ENCODE results near the genes CAPN13 and XDH.

DNA sequence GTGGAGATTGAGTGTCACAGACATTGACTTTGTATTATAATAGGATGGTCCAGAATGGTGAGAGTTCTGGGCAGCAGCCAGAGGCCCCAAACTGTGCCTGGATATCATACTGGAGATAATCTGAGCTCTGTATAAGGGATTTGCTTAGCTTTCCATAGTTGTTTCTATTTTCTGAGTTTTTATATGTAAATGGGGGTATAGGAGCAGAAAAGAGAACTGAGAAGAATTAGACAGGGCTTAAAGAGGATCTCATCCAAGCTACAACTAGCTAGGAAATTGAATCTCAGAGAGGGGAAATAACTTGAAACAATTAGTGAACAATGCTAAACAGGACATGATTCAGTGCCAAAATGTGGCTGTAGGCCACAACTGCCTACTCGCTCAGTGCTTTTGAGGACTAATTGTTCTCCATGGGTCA, 10.1 kb upstream of the LCLAT1 start:
- PRO-cap, result unidirectional peak, minus-strand start at position 266 of the sequence

GRCh38 chr2:30584147-30584656, 137.2 kb downstream of the LCLAT1 start:
- PRO-cap, result no peak

GRCh38 chr2:30611445-30612170, 164.6 kb downstream of the LCLAT1 start:
- PRO-cap, result no peak

- PRO-cap, result no peak
Observed at GRCh38 chr2:30664847-30665344, 142.3 kb downstream of the CAPN13 start.

DNA sequence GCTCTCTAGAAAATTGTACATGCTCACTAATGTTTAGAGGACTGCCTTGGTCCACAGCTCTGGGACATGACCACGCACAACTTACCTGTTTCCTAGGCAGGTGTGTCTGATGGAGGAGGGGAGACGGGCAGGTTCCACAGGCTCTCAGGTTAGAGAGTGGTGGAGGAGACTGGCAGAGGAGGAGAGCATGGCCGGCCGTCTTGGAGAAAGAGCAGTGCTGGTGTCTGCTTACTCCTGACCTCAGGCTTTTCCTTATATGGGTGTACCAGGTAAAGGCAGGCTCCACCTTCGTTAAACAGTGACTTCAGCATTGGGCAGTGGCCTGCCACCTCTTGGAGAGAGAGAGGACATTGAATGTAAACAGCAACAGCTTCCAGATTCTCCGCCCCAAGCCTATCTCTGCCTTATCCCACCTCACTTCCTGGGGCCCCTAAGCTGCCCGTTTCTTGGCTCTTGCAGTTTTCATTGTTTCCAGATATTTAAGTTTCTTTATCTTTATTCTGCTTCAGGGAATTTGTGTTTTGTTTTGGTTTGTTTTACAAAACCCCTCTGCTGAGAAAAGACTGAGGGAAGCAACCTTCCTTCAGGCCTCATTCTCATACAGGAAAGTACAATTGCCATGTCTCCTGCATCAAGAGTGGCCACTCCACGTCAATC, at the start of gene CAPN13:
Gene CAPN13, minus strand, starts transcription at position 230 of the 657 bp plus-strand sequence.
- PRO-cap, result no peak

DNA sequence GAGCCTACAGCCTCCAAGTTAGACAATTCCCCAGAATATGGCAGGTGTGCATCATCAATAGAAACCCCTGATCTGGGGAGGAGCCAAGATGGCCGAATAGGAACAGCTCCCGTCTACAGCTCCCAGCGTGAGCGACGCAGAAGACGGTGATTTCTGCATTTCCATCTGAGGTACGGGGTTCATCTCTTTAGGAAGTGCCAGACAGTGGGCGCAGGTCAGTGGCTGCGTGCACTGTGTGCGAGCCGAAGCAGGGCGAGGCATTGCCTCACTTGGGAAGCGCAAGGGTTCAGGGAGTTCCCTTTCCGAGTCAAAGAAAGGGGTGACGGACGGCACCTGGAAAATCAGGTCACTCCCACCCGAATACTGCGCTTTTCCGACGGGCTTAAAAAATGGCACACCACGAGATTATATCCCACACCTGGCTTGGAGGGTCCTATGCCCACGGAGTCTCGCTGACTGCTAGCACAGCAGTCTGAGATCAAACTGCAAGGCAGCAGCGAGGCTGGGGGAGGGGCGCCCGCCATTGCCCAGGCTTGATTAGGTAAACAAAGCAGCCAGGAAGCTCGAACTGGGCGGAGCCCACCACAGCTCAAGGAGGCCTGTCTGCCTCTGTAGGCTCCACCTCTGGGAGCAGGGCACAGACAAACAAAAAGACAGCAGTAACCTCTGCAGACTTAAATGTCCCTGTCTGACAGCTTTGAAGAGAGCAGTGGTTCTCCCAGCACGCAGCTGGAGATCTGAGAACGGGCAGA, 97.1 kb upstream of the CAPN13 start:
- PRO-cap, result no peak

DNA sequence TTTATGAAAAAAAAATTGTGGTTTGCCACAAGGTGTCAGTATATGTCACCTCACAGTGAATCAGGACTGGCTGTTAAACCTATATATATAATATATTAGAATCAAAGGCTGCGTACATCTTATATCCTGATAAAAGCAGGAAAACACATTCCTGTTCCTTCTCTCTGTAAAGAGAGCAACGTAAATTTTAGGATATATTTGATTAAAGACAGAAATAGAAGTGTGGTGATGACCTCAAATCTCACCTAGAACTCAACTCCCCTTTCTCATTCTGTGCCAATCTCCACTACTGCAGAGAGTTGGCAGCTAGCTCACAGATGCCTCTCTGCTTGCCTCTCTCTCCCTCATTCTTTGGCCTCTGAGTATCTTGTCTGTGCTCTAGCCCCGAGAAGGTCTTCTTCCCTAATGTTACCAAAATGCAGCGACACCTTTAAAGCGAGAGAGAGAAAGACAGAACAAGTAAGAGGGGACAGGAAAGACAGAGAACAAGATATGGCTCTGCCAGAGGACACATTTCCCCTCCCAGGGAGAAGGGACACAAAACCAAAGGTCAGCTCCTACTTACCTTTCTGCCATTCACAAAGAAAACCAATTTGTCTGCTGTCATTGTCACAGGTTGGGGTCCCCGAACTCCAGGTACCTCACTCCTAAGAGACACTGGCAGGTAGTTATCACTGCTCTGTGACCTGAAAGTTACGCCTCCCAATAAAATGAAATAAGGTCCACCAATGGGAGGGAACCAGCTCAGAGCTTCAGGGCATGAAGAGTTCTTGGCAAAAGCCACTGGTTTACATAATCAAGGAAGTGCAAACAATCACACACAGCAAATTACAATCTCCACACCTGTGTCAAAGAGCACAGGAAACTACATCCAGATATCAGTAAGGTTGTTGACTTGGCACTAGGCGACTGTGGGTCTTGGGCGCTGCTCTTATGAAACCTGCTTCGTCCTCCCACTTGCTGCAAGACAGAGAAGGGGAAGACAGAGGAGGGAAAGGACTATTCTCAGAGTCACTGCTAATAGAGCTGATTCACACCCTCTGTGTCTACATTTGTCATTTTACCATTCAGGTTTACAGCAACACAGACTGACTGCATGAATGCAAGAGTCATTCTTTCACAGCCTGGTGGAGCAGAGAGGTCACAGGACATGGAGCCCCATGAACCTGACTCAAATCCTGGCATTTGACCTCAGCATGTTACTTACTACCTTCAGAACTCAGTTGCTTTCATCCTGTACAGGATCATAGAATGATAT, at the start of gene XDH:
Gene XDH, minus strand, starts transcription at position 683 of the 1,258 bp plus-strand sequence.
- PRO-cap, result no peak

DNA sequence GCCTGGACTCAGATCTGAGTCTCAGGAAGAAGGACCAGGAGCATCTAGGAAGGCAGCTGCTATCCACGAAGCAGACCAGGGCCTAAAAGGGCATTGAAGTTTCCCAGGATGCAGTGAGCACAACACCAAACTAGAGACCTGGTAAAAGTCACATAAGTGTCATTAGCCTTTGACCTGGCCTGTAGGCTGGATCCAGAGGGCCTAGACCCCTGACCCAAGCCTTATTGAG, 127.2 kb upstream of the SRD5A2 start:
- PRO-cap, result no peak

DNA sequence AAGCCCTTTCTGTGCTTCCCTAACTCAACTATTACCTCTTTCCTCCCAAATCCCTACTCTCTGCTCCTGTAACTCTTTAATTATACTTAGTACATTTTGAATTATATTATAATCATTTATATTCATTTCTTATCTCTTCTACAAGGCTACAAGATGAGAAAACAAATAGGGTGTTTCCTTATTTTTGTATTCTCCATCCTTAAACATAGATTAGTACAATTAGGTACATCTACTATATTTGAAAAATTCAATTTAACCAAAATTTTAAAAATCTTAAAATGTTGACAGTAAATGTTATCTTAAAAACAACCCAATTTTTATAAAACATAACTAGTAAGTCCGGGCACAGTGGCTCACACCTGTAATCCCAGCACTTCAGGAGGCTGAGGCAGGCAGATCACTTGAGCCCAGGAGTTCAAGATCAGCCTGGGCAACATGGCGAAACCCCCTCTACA, 103.6 kb downstream of the MEMO1 start:
- PRO-cap, result no peak

GRCh38 chr2:32574785-32575500, 52.9 kb upstream of the TTC27 start:
- PRO-cap, result no peak

DNA sequence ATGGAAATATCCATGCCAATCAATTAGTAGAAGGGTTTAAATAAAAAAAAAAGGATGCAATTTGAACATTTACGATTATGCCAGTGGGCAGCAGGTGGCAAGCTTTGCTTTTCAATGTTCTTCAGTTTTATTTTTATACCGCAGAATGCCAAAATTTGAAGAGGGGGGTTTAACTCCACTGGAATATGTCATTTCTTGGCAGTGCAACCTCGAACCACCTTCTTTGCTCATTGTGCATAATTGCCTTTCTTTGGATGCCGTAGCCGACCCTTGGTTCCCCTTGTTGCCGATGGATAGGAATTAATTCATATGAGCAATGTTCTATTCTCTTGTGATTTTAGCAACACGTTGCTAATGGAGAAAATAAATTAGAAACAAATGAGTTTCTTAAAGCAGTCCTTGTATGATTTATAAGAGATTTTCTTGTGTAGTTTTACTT, 88.1 kb downstream of the LTBP1 start:
- PRO-cap, result no peak

DNA sequence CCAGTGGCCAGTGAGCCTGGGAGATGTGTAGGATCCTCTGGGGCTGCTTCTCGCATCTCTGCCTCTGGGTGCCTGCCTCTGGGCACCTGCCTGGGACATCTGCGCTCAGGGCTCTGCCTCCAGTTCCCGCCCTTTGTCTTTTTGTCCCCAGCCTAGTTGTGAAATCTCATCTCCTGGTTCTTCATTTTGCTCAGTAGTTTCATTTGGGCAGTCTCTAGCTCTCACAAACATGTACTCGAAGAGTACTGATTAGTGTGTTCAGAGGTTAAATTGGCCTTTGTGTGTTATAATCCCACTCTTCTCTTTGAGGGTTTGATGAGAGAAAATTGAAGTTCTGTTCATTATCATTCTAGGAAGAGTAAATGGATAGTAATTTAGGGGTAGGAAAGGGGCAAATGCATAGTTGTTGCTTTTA, 92.1 kb downstream of the LTBP1 start:
- PRO-cap, result no peak

DNA sequence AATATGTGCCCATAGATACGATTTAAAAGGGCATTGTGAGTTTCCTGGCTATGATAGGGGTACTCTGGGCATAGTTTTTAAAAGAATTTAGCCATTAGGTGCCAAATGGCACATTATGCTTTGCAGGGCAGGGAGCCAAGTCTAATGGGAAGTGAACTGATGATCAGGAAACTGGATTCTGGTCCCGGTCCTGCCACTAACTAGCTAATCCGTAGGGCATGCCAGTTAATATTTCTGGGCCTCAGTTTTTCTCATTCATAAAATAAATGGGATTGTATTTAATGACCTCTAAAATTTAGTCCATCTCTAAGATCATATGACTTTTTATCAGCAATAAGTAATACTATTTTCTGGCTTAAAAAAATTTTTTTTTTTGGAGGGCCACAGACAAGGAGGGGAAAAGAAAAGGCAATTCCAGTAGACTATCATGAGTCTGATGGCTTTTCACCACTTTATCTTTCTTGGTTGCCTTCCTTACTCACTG, 189.4 kb downstream of the LTBP1 start:
- PRO-cap, result no peak

DNA sequence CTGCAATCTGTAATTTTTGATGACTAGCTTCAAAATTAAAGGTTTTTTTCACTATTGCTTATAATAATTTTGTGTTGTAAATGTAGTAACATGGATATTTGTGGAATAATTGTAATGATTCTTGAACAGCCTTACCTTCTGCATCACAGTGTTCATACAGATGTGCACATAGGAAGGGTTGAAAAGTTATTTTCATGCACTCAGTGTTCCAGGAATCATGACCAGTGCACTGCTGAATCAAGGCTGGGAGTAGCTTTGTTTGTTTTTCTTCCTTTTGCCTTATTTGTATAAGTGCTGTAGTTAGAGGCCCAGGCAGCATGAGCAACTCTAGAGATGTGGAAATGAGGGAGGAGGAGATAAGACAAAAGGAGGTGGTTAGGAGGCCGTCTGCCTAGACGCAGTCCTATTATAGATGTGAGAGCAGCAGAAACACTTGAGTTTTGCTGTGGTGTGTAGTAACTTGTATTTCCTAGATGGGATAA, 264.4 kb upstream of the RASGRP3 start:
- PRO-cap, result no peak

DNA sequence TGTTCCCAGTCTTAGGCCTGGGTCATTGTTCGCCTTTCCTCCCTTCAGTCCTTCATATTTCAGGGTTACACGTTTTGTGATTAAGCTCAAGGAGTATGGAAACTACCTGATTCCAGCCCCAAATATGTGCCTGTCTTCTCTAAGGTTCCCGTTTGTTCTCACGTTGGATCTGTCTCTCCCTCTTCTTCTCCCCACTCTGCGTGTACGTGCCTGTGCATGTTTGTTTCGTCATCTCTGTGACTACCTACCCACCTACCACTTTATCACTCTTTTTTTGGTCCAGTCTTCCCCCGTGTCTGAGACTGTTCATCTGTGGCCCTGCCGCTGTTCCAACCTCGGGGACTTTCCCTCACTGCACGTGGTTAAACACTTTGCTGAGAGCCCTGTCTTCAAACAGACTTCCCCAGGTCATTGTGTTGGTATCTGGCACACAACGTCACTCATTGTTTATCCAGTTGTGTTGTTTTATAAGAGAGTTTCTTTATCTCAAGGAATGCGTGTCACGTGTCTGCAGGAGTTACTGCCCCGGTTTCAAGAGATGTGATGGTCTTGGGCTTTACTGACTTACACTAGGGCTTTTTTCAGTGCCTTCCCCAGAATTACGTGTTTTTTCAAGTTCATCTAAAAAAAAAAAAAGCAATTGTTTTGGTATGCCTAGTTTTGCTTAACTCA, 262.1 kb upstream of the RASGRP3 start:
- PRO-cap, result no peak

DNA sequence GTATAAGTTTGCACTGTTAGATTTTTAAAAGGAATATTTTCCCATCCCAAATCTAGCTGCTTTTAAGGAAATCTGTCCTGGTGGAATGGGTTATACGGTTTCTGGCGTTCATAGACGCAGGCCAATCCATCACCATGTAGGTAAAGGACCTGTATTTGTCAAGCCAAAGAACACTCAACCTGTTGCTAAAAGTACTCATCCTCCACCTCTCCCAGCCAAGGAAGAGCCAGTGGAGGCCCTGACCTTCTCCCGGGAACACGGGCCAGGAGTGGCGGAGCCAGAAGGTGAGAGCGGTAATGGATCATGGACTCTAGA, 219.3 kb upstream of the RASGRP3 start:
- PRO-cap, result no peak

DNA sequence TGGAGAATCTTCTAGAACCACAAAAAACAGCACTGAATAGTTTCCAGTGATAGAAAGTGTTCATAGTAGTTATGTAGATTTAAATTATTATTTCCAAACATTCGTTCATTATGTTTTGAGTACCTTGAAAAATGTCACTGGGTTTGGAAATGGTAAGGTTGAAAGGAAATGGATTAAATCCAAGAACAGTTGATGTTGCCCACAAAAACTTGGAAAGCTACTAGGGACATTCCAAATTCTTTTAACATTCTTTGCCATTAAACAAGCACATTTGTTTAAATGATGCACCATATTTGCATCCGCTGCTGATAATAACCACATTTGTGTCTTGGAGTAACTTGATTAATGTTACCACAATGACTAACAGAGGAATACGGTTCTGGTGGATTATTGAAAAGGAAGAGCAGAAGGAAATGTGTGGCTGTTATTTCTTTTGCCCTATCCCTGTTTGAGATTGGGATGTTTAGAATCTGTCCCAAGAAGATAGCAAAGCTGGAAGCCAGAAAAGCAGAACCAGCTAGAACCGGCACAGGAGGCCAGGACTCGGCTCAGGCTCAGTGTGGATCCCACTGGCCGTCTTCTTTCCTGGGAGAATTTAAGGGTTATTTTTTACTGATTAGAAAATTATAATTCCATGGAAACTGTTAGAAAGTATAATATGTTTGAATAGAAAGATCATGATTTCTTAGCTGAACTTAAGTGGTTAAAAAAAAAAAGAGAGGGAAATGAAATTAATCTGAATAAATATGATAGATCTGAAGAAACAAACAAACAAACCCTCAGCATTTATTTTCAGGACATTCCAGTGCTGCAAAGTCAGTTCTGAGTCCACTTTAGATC, 39.1 kb upstream of the RASGRP3 start:
- PRO-cap, result unidirectional peak, plus-strand start at position 546 of the sequence

- PRO-cap, result bidirectional peak, plus-strand start at chr2:33477790, minus-strand start at chr2:33477691
Observed at GRCh38 chr2:33477283-33478095, 1.0 kb downstream of the RASGRP3 start.

DNA sequence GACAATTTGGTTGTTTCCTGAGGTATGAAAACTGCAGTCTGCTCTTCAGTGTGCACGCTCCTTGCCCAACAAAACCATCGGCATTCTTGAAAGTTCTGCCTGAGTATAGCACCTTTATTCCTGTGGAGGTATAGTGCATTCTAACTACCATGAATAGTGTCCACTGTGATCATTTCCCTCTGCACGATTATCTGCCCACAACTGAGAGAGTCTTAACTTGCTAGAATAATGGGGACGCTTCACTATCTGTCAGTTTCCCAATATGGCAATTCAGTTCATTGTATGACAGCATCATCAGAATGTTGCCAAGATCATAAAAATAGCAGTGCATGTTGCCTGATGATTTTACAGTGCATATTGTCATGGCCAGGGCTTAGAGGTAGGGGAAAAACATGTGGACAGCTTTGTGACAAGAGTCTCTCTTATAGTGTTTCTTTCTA, 6.0 kb downstream of the RASGRP3 start:
- PRO-cap, result no peak

- PRO-cap, result no peak
Observed at GRCh38 chr2:33598203-33599129, 633 bp downstream of the FAM98A start.